Peritoneum (tissue), 1 donor: ENCODE measurements around the genes SLC22A31 and CPNE7.

DNA sequence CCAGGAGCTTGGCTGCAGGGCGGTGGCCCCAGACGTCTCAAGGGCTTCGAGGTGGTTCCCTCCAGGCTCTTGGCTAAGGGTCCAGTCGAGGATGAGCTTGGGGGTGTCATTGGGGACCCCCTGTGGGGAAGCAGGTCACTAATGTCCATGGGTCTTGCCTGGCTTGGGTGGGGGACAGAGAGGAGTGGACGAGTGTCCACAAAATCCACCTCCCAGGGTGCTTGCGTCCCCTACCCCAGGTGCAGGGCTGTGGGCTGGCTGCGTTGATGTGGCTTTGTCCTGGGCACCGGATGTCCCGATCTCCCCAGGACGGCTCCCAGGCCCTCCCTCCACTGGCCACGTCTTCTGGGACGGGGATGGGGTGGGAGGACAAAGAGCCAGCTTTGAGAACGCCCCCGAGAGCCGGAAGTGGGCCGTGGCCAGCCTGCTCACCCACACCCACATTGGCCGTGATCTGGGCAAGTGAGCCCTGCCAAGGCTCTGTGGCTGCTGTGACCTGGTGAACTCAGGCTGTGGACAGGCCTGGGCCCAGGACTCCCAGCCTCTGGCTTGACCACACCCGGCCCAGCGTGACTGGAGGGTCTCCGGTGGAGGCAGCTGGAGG lies 3.2 kb downstream of the CDH15 start:
- PRO-cap, result no peak

GRCh38 chr16:89199814-89200587 lies at the start of gene SLC22A31:
Gene SLC22A31, minus strand, starts transcription at chr16:89200537.
- PRO-cap, result no peak

DNA sequence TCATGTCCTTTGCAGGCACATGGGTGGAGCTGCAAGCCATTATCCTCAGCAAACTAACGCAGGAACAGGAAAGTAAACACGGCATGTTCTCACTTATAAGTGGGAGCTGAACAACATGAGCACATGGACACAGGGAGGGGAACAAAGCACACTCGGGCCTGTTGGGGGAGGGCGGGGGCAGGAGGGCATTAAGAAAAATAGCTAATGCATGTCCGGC lies 28.9 kb downstream of the ZNF778 start:
- PRO-cap, result no peak

DNA sequence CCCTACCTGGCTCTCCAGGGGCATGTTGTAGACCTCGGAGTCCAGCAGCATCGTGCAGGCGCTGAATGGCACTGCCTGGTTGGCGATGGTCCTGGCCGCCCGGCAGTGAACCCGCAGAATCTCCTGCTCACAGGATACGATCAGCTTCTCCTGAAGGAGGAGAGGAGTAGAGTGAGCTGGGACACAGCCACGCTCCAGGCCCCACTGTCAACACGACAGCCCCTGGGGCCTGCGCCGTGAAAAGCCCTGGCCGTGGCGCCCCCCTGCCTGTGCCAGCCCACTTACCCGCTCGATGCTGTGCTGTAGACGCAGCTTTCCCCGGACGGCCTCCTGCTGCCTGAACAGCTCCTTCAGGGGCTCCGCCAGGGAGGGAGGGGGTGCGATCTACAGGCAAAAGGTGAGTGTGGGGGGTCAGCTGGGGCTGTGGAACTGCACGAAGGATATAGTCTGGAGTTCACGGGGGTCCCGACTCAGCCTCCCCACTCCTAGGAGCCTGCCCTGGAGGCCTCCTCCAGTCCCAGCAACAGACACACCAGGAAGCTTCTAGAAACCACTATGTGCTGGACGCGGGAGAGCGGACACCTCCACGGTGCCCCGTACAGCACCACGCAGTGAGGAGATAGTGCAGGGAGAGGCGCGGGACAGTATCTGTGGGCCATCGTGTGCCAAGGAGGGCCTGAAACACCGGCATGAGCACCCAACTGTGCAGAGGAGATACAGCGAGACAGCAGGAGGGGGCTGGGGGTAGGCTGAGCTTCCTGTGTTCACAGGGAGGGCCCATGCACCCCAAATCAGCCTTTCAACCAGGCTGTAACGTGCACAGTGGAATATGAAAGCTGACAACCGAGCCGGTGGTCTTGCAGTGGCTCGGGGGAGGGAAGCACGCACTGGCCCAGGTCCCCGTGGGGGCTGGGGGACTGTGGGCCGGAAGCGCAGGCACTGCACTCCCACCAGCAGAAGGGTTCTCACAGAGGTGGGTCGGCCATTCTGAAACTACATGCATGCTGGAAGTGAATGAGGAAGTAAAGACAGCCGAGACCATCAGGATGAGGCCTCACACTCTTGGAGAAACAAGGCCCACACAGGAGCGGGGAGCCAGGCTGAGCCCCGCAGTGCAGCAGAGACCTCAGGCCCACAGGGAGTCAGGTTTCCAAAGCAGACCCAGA lies 57.7 kb downstream of the ZNF778 start:
- PRO-cap, result no peak

- PRO-cap, result no peak
Measured at GRCh38 chr16:89282270-89282870, 64.9 kb downstream of the ZNF778 start.

GRCh38 chr16:89299213-89299967 lies 81.9 kb downstream of the ZNF778 start:
- PRO-cap, result no peak

DNA sequence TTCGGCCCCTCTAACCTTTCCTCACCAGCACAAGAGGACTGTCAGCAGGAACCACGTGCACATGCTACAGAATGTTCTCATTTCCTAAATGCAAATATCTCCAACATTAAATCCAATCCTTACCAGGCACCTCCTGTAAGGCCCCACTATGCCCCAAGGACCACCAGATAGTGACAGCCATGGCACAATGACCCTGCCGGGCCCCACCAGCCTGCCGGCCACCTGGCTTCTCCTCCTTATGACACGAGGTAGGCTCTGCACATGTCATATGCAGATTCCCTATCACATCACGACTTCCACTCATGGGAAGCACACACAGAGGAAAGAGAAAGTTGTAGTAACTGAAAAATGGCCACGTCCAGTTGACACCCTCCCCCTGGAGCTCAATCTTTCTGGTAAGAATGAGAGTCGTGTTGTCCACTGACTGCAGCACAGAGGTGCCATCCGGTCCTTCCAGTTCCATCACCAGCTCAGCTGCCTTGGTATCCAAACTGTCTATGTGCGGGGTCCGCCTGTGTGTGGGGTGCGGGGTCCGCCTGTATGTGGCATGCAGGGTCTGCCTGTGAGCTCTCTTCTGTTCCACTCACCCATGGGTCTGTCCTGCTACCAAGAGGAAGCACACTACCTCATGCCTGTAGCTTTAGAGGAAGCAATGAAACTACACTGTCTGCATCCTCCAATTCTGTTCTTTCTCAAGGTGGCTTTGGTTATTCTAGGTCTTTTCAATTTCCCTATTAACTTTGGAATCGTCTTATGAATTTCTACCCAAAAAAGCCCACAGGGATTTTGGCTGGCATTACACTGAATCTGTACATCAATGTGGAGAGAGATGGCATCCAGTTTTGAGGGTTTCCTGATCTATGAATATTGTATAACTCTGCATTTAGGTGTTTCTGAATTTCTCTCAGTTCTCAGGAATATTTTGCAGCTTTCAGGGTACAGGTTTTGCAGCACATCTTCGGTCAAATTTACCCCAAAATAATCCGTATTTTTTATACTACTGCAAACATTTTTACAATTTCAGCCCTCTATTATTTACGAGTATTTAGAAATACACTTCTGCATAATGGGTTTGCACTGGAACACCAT lies 92.5 kb downstream of the ZNF778 start:
- PRO-cap, result no peak

GRCh38 chr16:89357137-89357997 lies 133.0 kb downstream of the ANKRD11 start:
- PRO-cap, result no peak

GRCh38 chr16:89357998-89358947 lies 132.1 kb downstream of the ANKRD11 start:
- PRO-cap, result no peak

DNA sequence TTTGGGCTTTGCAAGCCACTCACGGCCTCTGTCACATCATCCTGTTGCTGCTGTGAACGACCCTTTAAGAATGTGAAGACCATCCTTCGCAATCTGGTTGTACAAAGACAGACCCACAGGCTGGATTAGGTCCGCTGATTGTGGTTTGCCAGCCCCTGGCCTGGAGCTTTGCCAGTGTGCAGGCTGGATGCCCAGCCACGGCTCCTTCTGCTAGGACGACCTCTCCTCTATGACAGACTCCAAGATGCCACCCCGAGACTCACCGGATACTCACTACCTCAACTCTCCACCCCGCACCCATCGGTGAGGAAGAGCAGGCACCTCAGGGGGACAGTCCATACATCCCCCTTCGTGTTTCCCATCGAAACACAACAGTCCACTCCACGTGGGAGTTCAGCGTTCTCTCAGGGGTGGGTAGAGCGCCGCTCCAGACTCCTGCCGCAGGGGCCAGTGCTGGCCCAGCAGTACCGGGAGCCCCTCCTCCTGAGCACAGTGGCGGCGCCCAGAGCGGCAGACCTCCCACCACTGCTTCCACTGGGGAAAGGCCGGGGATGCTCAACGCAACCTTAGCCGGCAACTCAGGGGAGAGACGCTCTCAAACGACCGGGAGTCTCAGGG lies 123.4 kb downstream of the ANKRD11 start:
- PRO-cap, result no peak

DNA sequence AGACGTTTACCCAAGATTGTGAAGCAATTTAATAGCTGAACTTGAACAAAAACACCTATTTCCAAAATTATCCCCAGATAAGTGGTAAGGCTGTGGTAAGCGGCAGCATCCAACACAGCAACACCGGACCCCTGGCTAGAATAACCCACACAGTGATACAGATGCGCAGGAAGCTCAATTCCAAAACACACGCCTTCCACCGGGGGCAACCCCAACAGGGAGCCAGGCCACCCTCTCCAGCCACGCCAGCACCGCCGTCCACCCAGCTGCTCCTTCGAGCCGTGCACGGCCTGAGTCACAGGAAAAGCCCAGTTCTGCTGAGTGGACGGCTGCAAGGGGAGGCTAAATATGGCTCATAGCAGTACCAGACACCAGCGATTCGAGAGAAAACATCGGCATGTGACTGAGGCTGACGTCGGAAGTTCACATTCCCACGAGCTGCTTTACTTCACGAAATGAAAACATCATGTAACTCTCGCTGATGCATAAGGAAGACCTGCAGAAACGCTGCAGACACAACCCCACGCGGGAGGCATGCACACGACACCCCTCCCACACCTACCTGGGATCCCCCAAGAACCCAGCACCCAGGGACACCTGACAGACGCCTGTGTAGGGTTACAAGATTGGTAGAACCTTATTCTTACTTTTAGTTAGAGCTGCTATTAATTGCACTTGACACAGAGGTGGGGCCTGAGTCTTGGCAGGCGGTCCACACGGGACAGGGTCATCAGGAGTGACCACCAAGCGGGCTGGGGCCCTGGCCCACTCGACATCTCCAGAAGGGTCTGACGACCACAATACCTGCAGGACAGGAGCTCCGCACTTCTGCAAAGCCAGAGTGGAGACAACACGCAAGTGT lies 116.9 kb downstream of the ANKRD11 start:
- PRO-cap, result no peak

DNA sequence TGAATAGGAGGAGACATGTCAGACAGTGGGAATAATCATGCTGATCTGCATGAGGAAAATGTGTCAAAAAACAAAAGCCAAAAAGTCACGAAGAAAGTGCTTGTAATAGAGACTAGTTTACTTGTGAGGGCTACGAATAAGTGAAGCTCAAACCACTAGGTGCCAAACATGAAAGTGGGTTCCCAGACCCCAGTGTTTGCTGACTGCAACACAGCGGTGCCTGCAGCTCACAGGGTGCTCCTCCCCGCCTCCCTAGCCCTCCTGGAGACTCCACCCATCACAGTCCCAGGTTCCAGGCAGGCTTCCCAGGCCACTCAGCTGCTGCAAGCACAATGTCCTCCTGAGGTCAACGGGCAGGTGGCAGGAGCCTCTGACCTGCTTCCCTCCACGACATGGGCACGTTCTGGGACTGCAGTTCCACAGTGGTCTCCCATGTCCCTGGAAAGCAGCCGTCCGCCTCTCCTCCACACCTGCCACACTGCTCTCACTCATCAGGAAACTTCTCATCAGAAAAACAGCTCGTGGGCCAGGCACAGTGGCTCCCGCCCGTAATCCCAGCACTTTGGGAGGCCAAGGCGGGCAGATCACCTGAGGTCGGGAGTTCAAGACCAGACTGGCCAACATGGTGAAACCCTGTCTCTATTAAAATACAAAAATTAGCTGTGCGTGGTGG lies 96.4 kb downstream of the ANKRD11 start:
- PRO-cap, result no peak

GRCh38 chr16:89417960-89418690 lies 72.2 kb downstream of the ANKRD11 start:
- PRO-cap, result no peak

- PRO-cap, result no peak
Measured at GRCh38 chr16:89422301-89423613, 67.6 kb downstream of the ANKRD11 start.

GRCh38 chr16:89450367-89451109 lies 39.8 kb downstream of the ANKRD11 start:
- PRO-cap, result no peak

DNA sequence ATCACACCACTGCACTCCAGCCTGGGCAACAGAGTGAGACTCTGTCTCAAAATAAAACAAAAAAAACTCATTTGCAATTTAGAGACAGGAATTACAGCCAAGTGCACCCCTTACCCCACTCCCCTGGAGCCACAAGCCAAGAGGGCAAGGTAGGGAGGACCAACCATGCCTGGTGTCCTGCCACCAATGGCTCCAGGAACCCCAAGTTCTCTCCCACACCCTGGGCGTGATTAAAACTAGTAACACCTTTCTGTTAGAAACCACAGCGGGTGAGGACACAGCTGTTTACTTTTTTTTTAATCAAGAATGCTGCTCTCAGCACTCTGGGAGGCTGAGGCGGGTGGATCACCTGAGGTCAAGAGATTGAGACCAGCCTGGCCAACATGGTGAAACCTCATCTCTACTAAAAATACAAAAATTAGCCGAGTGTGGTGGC lies 38.1 kb downstream of the ANKRD11 start:
- PRO-cap, result no peak

- PRO-cap, result no peak
Measured at GRCh38 chr16:89479423-89479701, 11.0 kb downstream of the ANKRD11 start.

DNA sequence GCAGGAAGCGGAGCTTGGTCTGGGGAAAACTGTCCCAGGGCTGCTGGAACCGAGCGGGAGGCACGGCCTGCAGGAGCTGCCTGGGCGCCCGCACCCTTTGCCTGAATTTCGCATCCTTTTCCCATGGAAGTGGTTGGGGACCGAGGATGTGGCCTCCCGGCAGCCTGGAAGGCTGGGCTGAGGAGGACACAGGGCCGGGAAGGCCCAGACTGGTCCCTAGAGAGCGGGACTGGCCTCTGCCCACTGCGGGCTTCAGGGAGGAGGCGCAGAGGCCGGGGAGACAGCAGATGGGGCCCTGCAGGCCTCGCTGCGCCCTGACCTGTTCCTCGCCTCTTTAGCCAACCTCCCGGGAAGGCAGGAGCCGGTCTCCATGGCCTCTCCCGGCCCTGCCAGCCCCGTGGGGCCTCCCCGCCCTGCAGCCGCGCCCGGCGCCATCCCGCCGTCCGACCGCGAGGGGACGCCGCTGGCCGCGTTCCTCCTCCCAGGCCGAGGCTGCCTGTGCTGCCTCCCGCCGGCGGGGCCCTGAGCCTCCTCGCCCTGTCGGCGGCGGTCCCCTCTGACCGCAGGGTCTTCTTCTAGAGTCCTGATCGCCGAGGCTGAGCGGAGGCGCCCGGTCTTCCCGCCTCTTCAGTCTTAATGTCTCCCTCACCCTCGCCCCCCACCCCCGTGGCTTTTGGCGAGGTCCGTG lies 1.1 kb upstream of the CPNE7 start:
- PRO-cap, result no peak

GRCh38 chr16:89575456-89576216 lies at the start of gene CPNE7:
Gene CPNE7, plus strand, starts transcription at chr16:89575758.
- PRO-cap, result no peak

DNA sequence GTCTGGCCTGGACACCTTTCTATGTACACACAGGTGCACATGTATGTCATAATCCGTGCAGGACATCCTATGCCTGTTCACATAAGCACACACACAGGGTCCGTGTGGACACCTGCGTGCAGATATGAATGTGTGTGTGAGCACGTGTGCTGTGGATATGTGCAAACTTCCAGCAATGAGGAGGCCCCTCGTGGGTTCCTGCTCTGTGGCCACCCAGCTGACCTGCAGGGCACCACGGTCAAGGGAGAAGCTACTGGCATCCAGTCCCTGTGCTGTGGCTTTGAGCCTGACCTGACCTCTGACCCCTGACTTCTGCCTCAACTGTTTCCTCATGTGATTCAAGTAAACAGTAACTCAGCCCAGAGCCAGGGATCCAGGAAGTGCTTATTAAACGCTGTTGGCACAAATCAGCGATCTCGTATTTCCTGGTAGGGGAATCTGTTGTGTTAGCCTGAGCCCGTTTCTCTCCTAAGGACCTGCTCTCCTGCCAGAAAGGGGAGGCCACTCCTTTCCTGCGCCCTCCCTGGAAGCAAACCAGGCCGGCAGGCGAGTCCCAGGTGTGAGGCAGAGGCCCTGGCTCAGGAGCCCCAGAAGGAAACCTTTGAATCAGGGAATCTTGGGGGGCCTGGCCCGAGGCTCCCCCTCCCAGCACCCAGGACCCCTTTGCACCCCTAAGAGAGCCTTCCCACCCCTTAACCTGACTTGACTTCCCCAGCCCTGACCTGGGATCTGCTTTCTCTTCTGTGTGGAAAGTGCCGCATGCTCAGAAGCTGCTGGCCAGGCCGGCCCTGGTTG lies 6.6 kb downstream of the CPNE7 start:
- PRO-cap, result no peak